GM06990 (cell line): Measurements from ENCODE around the gene NFATC1.

GRCh38 chr18:77099404-77100111 is 33.0 kb downstream of the MBP start:
- RRBS, result 57% methylated on average over 3 of the region's 18 CpGs

- RRBS, result 18% methylated on average over 5 of the region's 23 CpGs
Measured at GRCh38 chr18:77105937-77106871, 26.4 kb downstream of the MBP start.

DNA sequence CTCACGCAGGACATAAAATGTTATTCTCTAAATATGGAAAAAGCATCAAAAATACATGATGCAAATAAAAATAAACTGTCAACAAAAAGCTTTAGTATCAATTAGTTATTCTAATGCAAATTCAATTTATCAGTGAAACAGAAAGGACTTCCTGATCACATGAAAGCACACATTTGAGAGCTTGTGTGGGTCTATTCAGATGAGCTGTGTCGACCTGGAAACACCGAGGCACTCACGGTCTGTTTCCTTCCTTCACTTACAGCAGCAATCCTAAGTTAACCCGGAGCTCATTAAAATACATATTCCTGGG is 9.3 kb downstream of the MBP start:
- RRBS, result no CpG with 5 or more reads among the region's 5 CpGs

- RRBS, result no CpG with 5 or more reads among the region's 5 CpGs
Measured at GRCh38 chr18:77208931-77209417, 40.7 kb upstream of the GALR1 start.

GRCh38 chr18:77366795-77367338 is 117.2 kb downstream of the GALR1 start:
- RRBS, result 17% methylated on average over 2 of the region's 17 CpGs

- RRBS, result no CpG with 5 or more reads among the region's 5 CpGs
Measured at GRCh38 chr18:78280887-78281370, 698.7 kb upstream of the SALL3 start.

DNA sequence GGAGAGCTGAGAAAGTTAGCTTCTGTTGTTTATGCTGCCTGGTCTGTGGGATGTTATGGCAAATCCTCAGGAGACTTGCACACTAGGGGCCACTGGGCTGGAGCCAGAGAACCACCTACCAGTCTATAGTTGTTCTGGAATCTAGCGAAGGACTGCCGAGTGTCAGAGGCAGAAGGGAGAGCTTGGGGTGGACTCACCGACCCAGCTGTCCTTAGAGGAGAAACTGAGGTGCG is 398.8 kb upstream of the SALL3 start:
- RRBS, result no CpG with 5 or more reads among the region's 4 CpGs

GRCh38 chr18:78999975-79000406 is 20.4 kb downstream of the SALL3 start:
- RRBS, result no CpG with 5 or more reads among the region's 8 CpGs

GRCh38 chr18:79147285-79147779 is 78.1 kb downstream of the ATP9B start:
- RRBS, result no CpG with 5 or more reads among the region's 5 CpGs

DNA sequence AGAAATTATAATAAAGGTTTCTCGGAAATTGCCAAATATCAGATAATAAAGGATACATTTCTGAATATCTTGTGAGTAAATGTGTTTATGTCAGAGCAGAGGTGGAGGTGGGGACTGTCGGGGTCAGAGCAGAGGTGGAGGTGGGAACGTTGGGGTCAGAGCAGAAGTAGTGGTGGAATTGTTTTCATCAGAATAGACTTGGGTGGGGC is 131.3 kb downstream of the ATP9B start:
- RRBS, result no CpG with 5 or more reads among the region's 3 CpGs

GRCh38 chr18:79382856-79383059 is 13.0 kb upstream of the NFATC1 start:
- RRBS, result no CpG with 5 or more reads among the region's 8 CpGs

GRCh38 chr18:79393585-79394581 is 1.8 kb upstream of the NFATC1 start:
- RRBS, result 9% methylated on average over 28 of the region's 88 CpGs

GRCh38 chr18:79395585-79396676 is at the start of gene NFATC1:
Gene NFATC1, plus strand, starts transcription at chr18:79395930.
- RRBS, result 3% methylated on average over 60 of the region's 154 CpGs

- RRBS, result no CpG with 5 or more reads among the region's 16 CpGs
Measured at GRCh38 chr18:79404495-79405062, 8.8 kb downstream of the NFATC1 start.

- RRBS, result no CpG with 5 or more reads among the region's 27 CpGs
Measured at GRCh38 chr18:79406189-79406848, 10.6 kb downstream of the NFATC1 start.

DNA sequence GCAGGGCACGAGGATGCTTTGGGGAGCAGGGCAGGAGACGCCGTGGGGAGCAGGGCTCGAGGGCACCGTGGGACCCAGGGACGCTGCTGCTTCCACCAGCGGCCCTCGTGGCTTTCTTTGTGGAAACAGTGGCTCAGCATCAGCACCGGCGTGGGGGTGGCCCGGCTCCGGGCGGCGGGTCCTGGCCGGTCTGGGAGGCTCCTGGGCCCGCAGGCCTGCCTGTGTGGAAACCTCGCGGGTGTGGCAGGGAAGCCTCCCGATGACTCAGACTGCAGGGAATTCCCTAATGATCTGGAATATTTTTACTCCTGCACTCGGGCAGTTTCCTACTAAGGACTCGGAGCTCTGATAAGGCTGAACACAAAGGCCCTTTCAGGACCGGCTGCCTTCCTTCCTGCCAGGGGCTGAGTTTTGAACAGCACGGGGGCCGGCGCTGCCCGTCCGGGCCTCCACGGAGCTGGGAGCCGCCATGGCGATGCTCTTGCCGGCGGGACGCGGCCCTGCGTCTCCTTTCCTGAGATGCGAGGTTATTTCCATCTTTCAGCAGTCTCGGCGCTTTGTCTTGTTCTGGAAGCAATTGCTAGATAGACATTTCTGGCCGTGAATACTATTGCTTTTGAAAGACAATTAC is 62.7 kb downstream of the NFATC1 start:
- RRBS, result 96% methylated on average over 8 of the region's 39 CpGs

GRCh38 chr18:79578190-79578517 is 101.4 kb upstream of the CTDP1 start:
- RRBS, result no CpG with 5 or more reads among the region's 5 CpGs

- RRBS, result 9% methylated on average over 7 of the region's 14 CpGs
Measured at GRCh38 chr18:79625156-79625593, 54.4 kb upstream of the CTDP1 start.

- RRBS, result 100% methylated on average over 2 of the region's 62 CpGs
Measured at GRCh38 chr18:79714501-79715433, 35.2 kb downstream of the CTDP1 start.

DNA sequence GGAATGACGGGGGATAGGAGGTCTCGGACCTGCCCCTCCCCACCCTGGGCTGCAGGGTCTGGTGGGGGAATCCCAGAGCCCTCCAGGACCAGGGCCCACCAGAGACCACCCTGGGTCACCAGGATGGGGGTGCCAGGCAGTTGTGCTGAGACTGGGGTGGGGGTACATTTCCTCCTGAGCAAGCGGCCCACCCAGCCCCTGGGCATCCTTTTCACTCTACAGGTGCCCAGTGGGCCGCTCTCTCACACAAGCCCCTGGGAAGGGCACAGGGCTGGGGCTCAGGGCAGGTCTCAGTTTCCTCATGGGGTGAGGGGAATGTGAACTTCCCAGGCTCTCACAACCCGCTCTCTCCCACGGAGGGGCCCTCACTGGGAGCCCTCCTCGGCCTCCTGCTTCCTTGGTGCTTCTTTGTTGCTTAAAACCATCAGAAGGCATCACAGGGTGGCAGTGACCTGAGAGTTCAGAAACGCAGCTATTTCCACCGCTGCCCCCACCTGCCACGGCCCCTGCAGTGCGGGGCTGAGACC is 50.2 kb downstream of the SLC66A2 start:
- RRBS, result no CpG with 5 or more reads among the region's 11 CpGs